Left colon (tissue), 1 donor: ENCODE data around the genes POTEB3, OR4N4C, OR4N4, SNRPN and GOLGA8F.

GRCh38 chr15:20247679-20248054, 293.9 kb downstream of the GOLGA6L6 start:
- PRO-cap = no peak

DNA sequence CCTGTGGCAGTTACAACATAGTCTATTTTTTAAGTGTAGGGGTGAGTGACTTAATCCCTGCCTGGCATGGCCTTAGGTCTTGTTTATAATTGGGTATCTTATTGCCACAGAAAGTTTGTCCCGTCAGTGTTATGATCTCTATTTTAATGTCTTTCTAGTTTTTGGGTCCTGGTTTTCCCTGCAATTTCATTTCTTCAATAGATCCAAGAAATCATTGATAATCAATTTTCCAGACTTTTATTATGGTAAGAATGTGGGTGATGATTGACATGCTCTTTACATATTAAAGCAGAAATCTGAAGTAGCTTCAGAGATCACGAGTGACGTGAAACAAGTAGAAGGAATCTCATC, 101.0 kb upstream of the GOLGA6L6 start:
- PRO-cap = unidirectional peak, minus-strand start at position 131 of the sequence

GRCh38 chr15:21440258-21440937, at the start of gene POTEB3:
POTEB3 (minus strand) TSS chr15:21440499.
- PRO-cap = no peak

GRCh38 chr15:21651466-21652028, at the start of gene OR4N4C:
OR4N4C (plus strand) TSS chr15:21651844.
- PRO-cap = no peak

DNA sequence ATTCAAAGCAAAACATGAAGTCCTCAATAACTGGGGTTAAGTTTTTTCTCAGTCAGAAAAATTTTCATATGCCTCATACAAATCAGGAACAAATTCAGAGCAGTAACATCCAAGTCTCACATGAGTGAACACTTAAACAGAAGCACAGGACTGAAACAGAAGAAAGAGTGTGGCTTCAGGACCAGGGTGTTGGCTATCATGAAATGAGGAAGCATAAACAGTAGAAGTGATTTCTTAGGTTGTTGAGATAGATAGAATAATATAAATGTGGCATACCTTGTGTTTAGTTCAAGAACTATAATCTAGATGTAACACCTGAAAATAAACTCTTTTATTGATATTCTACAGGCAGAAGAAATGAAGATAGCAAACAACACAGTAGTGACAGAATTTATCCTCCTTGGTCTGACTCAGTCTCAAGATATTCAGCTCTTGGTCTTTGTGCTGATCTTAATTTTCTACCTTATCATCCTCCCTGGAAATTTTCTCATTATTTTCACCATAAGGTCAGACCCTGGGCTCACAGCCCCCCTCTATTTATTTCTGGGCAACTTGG, at the start of gene OR4N4:
OR4N4 (plus strand) TSS at position 358 of the 556 bp plus-strand sequence.
- PRO-cap = no peak

DNA sequence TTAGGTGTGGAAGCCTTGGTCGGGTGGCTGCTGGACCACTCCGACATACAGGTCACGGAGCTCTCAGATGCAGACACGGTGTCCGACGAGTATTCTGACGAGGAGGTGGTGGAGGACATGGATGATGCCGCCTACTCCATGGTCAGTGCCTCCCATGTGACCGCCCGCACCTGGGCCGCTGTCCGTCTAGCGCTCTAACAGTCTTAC, 114.5 kb downstream of the GOLGA6L22 start:
- PRO-cap = no peak

DNA sequence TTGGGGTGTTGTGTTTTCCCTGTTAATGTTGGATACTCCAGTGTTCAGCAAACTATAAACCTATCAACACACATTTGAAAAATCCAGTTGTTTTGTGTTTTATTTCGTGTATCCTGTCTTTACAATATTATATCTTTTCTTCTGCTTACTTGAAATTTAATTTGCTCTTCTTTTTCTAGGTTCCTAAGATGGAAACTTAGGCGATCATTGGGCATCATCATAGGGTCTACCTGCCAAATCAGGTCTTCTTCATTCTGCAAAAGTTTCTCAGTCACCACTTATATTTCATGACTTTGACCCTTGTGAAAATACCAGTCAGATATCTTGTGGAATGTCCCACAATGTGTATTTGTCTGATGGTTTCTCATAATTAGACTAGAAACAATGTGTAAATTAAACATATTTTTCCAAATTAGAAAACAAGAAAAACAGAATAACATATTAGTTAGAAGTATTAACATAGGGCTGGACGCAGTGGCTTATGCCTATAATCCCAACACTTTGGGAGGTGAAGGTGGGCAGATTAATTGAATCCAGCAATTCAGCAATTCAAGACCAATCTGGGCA, 102.5 kb upstream of the SNRPN start:
- PRO-cap = no peak

DNA sequence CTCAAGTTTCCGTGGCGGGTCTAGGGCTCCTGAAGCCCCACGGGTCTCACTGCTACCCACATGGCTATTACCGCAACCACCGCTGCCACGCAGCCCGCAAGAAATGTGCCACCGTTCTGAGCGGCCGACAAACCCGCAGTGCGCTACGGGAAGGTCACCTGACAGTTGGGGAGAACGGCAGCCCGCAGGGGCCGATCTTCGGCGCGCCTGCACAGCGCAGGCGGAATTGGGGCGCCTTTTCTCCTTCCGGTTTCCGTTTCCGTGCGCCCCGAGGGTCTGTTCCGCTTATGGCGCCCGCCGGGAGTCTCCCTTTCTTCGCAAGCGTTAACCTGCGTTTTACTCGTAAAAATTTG, 76.6 kb upstream of the SNRPN start:
- PRO-cap = no peak

GRCh38 chr15:24954543-24955490, at the start of gene SNRPN:
SNRPN (plus strand) TSS chr15:24954987.
- PRO-cap = unidirectional peak, plus-strand start at chr15:24955040

GRCh38 chr15:25051416-25051615, 96.5 kb downstream of the SNRPN start:
- PRO-cap = no peak

- PRO-cap = no peak
Measured at GRCh38 chr15:25099254-25099726, 144.5 kb downstream of the SNRPN start.

DNA sequence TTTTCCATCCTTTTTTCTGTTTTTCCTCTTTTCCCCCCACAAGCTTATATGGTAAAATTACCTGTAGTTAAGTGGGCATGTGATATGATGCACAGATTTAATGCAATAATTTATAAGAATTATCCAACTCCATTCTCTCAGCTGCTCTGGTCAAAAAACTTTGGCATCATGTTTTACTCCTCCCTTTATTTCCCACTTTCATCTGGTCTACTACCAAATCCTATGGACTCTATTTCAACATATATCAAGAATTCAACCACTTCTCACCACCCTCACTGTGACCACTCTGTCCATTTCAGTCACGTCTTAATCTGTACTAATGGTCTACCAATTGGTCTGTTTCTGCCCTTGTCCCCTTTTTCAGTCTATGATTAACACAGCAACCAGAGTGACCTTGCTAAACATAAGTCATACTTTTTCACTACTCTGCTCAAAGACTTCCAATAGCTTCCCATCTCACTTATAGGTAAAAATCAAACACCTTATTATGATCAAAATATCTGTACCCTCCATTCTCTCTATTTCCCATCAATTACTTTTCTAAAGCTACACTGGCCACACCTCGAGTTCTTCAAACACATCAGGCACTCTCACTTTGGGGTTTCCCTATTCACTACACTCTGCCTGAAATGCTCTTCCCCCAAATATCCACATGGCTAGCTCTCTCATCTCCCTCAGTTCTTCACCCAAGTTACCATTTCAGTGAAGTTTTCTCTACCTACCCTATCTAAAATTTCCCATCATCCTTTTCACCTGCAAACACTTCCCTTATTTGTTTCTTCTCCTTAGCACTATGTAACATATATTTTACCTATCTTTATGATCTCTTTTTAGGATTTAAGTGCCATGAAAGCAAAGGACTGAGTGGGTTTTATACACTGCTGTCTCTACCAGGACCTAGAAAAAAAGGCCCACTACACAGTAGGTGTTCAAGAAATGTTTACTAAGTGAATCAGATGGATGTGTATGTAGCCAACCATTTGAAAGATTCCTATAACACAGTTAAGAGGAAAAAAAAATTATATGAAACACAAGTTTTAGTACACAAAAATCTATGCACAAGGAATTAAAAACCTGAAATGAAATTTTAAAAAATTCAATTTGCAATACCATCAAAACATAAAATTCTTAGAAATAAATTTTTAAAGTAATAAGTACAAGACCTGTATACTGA, 14.8 kb downstream of the UBE3A start:
- PRO-cap = no peak

DNA sequence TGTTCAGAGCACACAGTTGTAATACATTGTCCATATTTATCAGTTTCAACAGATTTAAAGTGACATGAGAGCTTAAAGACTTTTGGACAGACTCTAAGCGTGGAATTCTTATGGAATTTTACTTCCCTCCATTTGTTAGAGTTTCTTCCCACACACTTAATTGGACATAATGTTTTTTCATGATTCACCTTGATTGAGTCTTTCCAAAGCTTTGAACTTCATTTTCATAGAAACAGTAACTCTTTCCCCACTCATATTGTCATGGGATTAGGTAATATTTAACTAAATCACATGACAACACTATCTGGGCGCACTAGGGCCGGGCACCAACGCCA, 193.0 kb upstream of the UBE3A start:
- PRO-cap = no peak

- PRO-cap = no peak
Measured at GRCh38 chr15:25643893-25644800, 205.3 kb upstream of the UBE3A start.

DNA sequence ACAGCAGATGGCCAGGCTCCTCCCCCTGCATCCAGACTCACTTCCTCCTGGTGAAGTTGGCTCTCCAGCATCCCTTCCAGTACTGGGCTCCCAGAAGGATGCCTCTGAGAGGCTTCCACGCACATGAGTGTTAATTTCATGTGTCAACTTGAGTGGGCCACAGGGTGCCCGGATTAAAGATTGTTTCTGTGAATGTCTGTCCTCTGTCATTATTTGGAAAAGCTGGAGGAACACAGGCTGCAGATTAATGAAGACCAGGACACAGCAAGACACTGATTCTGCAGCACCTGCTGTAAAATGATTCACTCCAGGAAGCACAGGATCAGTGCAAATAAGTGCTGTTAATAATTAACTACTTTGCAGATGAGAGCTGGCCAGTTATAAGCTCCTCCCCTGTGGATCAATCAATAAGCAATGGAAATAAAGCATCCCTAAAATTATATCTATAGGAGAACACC, 99.7 kb downstream of the ATP10A start:
- PRO-cap = no peak

DNA sequence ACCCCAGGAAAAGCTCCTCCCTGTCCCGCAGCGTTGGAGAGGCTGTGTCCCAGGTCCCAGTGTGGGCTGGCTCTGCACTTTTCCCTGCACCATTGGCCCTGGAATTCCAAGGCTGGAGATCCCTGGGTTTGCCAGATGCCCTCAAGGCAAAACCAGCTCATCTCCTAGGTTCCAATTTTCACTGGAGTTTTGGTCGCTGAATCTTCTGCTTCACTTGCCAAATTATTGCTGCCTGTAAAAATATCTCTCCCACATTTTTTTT, 150.8 kb upstream of the ATP10A start:
- PRO-cap = no peak

GRCh38 chr15:27541602-27541892, 557.6 kb downstream of the OCA2 start:
- PRO-cap = unidirectional peak, plus-strand start at chr15:27541752

GRCh38 chr15:28221802-28222291, 100.1 kb downstream of the HERC2 start:
- PRO-cap = no peak

GRCh38 chr15:28299250-28299633, 22.7 kb downstream of the HERC2 start:
- PRO-cap = no peak

GRCh38 chr15:28378394-28378893, at the start of gene GOLGA8F:
GOLGA8F (plus strand) TSS chr15:28378664.
- PRO-cap = no peak